Testis (tissue), 5 donors: Measurements from ENCODE around the genes CCR5, TMIE, MYL3 and PTPN23.

DNA sequence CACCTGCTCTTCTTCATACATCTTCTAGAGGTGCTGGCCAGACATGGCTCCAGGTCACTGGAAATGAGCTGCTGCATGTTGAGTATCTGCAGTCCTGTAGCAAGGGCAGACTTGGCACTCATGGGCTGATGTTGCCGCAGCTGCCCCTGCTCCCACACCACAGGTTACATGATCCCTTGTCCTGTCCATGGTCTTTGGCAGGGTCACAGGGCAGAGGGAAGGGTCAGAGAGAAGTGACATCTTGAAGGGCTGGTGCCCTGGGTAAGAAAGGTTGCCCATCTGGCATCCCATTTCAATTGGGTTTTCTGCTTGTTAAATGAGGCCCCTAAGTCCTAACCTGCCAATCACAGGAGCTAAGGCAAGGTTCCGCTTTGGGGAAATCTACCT, 2.0 kb downstream of the CXCR6 start:
- PRO-cap, 3 experiments: no peak in any of the 3 experiments
- RAMPAGE, long total RNA, 2 experiments: no peak in any of the 2 experiments
- RRBS: no CpG with 5 or more reads among the region's 2 CpGs

GRCh38 chr3:45958284-45959076, 15.2 kb downstream of the CXCR6 start:
- PRO-cap, 3 experiments: no peak in any of the 3 experiments
- RAMPAGE, long total RNA, 2 experiments: no peak in any of the 2 experiments
- RRBS: no CpG with 5 or more reads among the region's 7 CpGs

GRCh38 chr3:45964770-45965271, 21.6 kb downstream of the CXCR6 start:
- PRO-cap, 3 experiments: no peak in any of the 3 experiments
- RAMPAGE, long total RNA, 2 experiments: no peak in any of the 2 experiments
- RRBS: no CpG with 5 or more reads among the region's 4 CpGs

- PRO-cap, 3 experiments: no peak in any of the 3 experiments
- RAMPAGE, long total RNA, 2 experiments: no peak in any of the 2 experiments
- RRBS: no CpG with 5 or more reads among the region's 6 CpGs
These were observed 62.1 kb upstream of the XCR1 start for GRCh38 chr3:46089086-46090052.

- PRO-cap, 3 experiments: peak in 2 of 3 experiments; most common plus-strand start chr3:46370946 (in 2); most common minus-strand start chr3:46370850 (in 1)
- RAMPAGE, long total RNA, 2 experiments: no peak in any of the 2 experiments
- RRBS: no CpG with 5 or more reads among the region's 4 CpGs
These were observed at the start of gene CCR5 for GRCh38 chr3:46370705-46371154. CCR5 (plus strand) TSS chr3:46370946.

GRCh38 chr3:46561349-46561932, 4.7 kb downstream of the LRRC2 start:
- PRO-cap, 3 experiments: no peak in any of the 3 experiments
- RAMPAGE, long total RNA, 2 experiments: no peak in any of the 2 experiments
- RRBS: no CpG with 5 or more reads among the region's 2 CpGs

- PRO-cap, 3 experiments: peak in 3 of 3 experiments; most common plus-strand start chr3:46701393 (in 1); most common minus-strand start chr3:46701525 (in 2)
- RAMPAGE, long total RNA, 2 experiments: start-site peak on the plus strand in 1 of 2 experiments, at chr3:46701551-46701566 at its widest, 8 reads per replicate
- RRBS: 2% methylated on average over 26 of the region's 49 CpGs
These were observed at the start of gene TMIE for GRCh38 chr3:46701034-46701720. TMIE (plus strand) TSS chr3:46701392.

DNA sequence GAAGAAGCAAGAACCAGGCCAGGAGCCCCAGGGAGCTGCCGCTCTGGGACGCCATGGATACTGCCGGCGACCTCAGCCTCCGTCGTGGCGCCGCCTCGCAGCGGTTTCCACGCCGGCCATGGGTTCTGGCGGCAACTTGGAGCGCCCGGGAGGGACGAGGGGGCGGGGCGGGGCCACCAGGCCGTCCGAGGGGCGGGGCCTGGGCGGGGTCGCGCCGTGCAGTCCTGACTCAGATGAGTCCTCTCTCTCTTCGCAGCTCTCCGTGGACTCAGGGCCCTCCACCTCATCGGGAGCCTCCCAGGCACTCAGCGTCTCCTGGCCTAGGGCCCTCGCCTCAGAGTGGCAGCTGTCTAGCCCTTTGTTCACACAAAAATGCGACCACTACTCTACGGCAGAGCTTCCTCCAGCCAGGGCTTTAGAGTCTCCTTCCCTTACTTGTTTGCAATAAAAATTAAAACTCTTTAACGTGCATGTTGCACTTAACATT, 50.8 kb downstream of the MYL3 start:
- PRO-cap, 3 experiments: peak in 3 of 3 experiments; most common plus-strand start position 253 of the sequence (in 3); most common minus-strand start position 127 of the sequence (in 3)
- RAMPAGE, long total RNA, 2 experiments: no peak in any of the 2 experiments
- RRBS: 1% methylated on average over 12 of the region's 33 CpGs

GRCh38 chr3:46845504-46846572, 17.4 kb downstream of the MYL3 start:
- PRO-cap, 3 experiments: peak in 3 of 3 experiments; most common plus-strand start chr3:46846233 (in 3); most common minus-strand start chr3:46846300 (in 2)
- RAMPAGE, long total RNA, 2 experiments: start-site peak on the minus strand in 2 of 2 experiments, at chr3:46845888-46845993 at its widest, 10 to 11 reads per replicate
- RRBS: 2% methylated on average over 46 of the region's 69 CpGs

DNA sequence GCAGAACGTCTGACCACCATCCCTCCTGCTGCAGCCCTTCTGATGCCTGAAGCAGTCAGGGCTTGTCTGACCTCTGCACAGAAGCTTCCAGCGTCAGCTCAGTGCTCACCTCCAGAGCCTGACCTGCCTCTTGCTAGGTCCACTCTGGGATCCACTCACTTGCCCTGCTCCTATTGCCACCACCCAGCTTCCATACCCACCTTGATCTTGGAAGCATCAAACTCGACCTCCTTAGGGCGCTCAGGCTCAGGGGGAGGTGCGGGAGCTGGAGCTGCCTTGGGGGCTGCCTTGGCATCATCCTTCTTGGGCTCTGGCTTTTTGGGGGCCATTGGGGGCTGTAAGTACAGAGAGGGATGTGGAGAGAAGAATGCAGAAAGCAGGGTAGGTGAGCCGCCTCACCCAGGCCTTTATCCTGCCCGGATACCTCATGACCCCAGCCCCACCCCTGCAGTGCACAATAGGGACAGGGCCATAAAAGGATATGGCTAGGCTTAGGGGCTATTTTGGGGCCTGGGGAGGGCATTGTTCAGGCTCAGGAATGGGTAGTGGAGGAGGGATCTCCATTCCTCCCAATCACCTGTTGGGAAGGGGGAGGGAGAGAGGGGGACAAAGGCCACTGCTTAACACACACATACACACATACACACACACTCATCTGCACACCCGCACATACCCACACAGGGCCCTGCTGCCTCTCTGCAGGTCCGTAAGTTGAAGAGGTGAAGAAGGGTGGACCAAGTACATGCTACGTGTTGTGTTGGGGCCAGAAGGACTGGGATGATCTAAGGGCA, at the start of gene MYL3:
Gene MYL3, minus strand, starts transcription at position 383 of the 791 bp plus-strand sequence.
- PRO-cap, 3 experiments: no peak in any of the 3 experiments
- RAMPAGE, long total RNA, 2 experiments: no peak in any of the 2 experiments
- RRBS: no CpG with 5 or more reads among the region's 10 CpGs

GRCh38 chr3:46917625-46918518, 40.4 kb downstream of the PTH1R start:
- PRO-cap, 3 experiments: no peak in any of the 3 experiments
- RAMPAGE, long total RNA, 2 experiments: no peak in any of the 2 experiments
- RRBS: no CpG with 5 or more reads among the region's 5 CpGs

DNA sequence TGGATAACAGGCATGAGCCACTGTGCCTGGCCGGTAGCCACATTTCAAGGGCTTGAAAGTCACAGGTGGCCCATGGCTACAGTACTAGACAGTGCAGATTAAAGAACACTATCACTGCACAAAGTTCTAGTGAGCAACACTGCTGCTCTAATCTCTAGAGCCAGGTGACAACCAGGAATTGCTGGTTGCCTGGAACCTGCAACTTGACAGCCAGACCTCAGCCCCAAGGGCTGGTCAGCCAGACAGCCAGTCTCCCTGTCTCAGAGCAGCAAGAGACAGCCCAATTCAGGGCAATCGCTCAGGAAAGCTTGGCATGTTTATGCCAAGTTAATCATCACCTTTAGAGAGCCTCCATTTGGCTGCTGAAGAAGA, 6.2 kb downstream of the CCDC12 start:
- PRO-cap, 3 experiments: no peak in any of the 3 experiments
- RAMPAGE, long total RNA, 2 experiments: no peak in any of the 2 experiments
- RRBS: no CpG with 5 or more reads among the region's 2 CpGs

DNA sequence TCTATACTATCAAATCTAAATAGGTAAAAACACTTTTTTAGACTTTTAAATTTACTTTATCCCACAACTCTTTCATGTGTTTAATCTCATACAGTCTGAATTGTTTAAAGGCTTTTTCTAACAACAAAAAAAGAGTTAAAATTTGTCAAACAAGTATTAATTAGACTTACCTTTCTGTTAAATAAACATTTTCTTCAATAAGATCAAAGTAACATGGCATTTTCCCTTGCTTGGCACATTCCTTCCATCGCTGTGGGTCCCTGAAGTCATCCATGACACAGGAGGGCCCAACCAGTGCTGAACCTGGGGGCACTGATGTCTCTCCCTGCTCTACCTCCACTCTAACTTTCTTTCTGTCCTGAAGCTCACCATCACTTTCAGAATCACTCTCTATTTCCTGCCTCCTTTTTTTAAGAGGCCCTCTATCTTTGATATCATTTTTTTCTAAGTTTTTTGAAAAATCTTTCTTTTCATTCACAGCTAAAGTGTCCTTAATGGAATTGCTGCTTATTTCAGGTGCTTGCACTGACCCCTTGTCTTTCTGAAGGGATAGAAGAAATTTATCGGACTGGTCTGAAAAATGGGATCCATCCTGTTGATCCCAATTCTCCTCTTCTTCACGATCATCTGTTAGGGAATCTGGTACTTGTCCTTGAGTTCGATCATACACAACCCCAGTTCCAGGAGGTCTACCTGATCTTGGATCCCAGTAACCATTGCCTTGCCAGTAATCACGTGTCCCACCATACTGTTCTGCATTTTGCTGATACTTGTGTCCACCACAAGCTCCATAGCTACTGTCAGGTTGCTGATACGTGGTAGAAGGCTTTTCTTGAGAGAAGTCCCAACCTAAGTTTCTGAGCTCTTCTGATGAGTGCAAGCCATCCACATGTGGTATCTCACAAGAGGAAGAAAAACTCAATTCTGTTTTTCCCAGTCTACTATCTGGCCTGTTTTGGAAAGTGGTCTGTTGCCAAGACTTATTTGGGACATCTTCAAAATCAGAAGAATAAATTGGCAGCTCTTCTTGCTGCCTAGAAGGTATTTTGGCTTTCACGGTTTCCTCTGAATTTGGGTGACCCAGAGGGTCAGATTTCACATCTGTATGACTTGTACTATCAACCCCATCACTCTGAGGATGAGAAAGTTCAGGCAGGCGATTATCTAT, 43.5 kb downstream of the SETD2 start:
- PRO-cap, 3 experiments: no peak in any of the 3 experiments
- RAMPAGE, long total RNA, 2 experiments: no peak in any of the 2 experiments
- RRBS: no CpG with 5 or more reads among the region's 8 CpGs

- PRO-cap, 3 experiments: no peak in any of the 3 experiments
- RAMPAGE, long total RNA, 2 experiments: no peak in any of the 2 experiments
- RRBS: no CpG with 5 or more reads among the region's 13 CpGs
These were observed 40.7 kb downstream of the SETD2 start for GRCh38 chr3:47123271-47123635.

DNA sequence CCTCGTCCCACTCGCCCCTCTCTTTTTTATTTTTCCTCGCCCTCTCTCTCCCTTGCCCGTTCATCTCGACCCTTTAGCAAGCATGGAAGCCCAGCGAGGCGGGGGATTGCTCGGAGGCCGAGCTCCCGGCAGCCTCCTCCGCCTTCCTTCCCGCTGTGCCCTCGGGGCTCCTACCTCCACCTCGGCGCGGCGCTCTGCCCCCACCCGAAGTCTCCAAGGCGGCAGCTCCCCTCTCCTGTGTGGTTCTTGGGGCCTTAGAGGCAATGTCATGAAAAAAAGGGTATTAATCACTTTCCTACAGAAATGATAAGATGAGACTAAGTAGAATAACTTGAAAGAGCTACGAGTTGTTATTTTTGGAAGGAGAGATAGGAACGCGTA, 703 bp upstream of the SETD2 start:
- PRO-cap, 3 experiments: peak in 3 of 3 experiments; most common plus-strand start position 207 of the sequence (in 1); most common minus-strand start position 212 of the sequence (in 3)
- RAMPAGE, long total RNA, 2 experiments: no peak in any of the 2 experiments
- RRBS: no CpG with 5 or more reads among the region's 22 CpGs

DNA sequence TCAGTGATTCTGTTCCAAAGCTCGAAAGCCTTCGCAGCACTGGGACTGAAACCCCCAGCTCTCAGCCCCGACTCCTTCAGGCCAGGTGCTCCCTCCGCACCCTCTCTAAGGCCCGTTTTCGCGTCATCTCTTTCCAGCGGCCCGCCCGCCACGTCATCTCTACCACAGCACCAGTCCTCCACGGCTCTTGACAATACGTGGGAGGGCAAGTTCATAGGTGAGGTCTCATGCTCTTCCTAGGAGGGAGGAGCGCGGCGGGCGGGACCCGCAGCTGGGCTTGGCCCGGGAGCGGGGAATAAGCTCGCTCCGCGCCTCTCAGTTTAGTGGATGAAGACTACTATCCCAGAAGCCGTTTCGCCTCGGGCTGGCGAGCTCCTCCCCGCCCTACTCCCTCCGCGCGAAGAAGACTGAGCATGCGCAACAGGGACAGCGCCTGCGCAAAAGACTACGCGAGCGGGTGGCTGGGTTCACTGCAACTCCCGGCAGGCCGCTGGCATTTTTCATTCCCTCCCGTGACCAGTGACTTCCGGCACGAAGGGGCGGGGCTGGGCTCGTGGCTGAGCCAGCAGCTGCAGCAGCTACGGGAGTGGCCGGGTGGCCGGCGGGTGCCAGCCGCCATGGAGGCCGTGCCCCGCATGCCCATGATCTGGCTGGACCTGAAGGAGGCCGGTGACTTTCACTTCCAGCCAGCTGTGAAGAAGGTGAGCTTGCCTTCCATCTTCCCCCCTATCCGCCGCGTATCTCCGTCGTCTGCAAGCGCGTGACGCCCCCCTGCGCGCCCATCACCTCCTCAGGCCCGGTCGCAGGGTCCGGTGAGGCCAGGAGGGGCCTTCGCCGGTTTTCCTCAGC, at the start of gene PTPN23:
Gene PTPN23, plus strand, starts transcription at position 542 of the 849 bp plus-strand sequence.
- PRO-cap, 3 experiments: peak in 3 of 3 experiments; most common plus-strand start position 532 of the sequence (in 3); most common minus-strand start position 329 of the sequence (in 2)
- RAMPAGE, long total RNA, 2 experiments: start-site peak on the plus strand in 2 of 2 experiments, centred at positions 439 to 553 of the sequence, 90 to 1,342 reads per replicate; start-site peak on the minus strand in 2 of 2 experiments, centred at positions 359 to 363 of the sequence, 89 to 160 reads per replicate
- RRBS: 2% methylated on average over 13 of the region's 67 CpGs

DNA sequence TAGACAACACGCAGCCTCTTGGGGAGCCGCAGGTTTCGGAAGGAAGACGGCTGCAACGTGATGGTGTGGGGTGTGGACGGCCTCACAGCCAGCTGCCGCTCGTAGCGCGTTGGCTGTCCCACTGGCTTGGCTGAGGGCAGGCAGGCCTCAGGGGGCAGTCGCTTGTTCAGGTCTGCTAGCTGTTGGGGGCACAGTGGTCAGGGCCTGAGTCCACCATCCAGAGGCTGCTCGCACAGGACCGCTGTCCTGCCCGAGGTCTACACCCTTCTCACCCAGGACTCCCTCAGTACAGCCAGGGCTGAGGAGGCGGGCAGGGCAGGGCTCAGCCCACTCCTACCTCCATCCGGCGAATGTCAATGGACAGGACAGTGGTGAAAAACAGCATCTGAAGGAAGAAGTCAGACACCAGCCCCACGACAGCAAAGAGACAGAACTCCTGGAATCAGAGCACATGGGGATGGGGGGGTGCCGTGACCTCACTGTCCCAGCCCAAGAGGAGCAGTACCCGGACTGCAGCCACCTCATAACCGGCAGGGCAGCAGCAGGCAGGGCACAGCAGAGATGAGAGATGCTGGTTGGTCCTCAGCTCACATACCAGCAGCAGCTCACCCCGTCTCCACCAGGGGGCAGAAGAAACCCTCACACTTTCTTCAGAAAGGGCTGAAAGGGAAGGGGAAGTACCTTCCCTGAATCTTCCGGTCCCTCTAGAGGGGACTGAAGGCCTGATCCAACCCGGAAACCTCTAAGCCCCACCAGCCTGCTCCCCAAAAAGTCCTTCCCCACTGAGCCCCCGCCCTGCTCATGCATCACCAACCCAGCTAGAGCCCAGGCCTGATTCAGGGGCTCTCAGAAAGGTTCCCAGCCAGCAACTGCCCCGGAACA, 40.0 kb downstream of the PTPN23 start:
- PRO-cap, 3 experiments: no peak in any of the 3 experiments
- RAMPAGE, long total RNA, 2 experiments: no peak in any of the 2 experiments
- RRBS: 100% methylated on average over 1 of the region's 26 CpGs

DNA sequence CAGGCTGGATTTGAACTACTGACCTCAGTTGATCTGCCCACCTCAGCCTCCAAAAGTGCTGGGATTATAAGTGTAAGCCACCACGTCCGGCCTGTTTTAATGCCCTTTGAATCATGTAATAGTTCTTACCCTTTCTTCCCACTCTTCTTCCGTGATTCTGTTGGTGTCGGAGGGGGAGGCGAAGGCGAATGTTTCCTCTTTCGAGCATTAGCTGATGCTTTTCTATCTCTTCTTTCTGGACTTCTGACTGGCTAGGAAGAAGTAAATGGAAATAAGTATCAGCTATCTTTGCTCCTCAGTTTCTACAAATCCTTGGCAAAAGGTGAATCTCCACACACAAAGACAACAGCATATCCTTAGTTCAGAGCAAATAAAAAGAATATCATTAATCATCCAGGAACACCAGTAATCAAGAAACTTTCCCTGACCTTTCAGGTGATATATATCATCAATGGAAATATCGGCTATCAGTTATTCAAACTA, 75.4 kb downstream of the SMARCC1 start:
- PRO-cap, 3 experiments: no peak in any of the 3 experiments
- RAMPAGE, long total RNA, 2 experiments: no peak in any of the 2 experiments
- RRBS: no CpG with 5 or more reads among the region's 8 CpGs

DNA sequence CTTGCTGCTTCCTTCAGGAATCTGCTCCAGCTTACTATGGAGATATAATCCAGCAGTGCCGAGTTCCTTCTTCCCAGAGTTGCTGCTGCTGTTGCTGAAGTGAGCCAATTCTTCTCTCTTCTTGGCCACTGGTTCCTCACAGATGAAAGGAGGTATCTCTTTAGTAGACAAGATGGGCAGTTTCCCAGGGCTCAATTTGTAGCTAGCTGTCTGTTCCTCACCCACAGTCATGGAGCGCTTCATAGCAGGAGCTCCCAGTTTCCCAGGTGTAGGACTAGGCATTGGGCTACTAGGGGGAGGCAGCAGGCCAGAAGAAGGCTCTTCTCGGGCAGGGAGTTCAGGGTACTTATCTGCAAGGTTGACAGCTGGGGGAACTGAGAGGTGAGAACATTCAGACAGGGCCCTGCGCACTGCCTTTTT, 88.3 kb downstream of the DHX30 start:
- PRO-cap, 3 experiments: no peak in any of the 3 experiments
- RAMPAGE, long total RNA, 2 experiments: no peak in any of the 2 experiments
- RRBS: no CpG with 5 or more reads among the region's 4 CpGs

DNA sequence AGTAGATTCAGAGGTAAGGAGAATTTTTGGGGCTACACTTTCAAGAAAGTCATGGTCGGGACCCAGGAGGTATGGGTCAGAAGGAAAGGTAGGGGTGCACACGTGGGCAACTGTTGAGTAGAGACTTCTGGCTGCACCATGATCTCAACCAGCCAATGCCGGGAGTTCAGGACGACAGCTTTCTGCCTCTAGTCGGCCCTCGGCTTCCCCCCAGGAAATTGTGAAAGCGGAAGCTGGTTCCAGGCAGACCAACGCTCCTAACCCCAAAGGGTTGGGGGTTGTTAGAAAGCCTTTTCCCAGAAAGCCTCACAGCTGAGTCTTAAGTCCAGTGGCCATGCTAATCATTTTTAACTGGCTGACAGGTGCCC, 1.8 kb upstream of the SPINK8 start:
- PRO-cap, 3 experiments: no peak in any of the 3 experiments
- RAMPAGE, long total RNA, 2 experiments: no peak in any of the 2 experiments
- RRBS: no CpG with 5 or more reads among the region's 8 CpGs